ENCODE data around the genes PBLD and KIFBP.

- PRO-cap = no peak
These were observed 20.9 kb upstream of the JMJD1C start for GRCh38 chr10:63486565-63487158.

DNA sequence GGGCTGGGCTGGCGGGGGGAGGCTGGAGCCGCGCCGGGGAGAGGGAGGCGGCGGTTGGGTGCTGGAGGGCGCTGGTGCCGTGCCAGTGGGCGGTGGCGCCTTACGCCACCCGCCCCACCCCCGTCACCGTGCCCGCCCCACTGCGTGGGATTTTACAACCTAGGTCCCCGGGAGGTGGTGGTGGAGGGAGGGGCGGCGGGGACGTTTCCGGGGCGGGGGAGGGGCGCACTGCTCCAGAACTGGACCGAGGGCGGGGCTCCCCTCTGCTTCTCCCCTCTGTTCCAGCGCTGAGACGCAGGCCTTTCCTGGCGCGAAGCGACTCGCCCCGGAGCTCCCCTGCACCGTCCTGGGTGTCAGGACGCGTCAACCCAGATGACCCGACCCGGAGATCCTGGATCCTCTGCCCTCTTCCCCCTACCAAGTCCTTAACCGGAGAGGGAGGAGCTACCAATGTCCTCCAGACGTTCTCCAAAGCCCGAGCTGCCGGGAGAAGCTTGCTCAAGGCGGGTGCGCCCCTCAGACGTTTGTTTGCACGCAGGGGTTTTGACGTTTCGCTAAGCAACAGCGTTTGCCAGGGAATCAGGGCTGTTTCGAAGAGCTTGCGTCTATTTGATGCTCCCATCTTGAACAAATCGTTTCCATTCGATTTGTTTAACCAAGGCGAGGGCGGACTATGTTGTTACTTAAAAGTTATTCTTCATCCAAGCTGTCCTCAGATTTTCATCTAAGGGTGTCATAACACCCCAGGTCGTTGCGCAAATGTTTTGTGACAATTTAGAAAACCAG is 109.4 kb downstream of the REEP3 start:
- PRO-cap = bidirectional peak, plus-strand start at position 266 of the sequence, minus-strand start at position 393 of the sequence

DNA sequence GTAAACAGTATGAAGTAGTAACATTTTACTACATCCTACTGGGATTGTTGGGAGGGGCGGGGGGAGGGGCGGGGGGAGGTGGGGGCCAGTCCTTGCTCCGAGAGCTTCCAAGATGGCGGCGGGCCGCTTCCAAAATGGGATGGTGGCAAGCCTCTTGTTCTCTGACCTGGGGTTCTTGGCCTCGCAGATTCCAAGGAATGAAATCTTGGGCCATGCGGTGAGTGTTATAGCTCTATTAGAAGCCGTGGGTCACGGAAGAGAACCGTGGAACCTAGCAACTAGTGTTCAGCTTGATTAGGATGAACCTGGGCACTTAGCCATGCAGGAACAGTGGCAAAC is 143.3 kb downstream of the REEP3 start:
- PRO-cap = no peak

DNA sequence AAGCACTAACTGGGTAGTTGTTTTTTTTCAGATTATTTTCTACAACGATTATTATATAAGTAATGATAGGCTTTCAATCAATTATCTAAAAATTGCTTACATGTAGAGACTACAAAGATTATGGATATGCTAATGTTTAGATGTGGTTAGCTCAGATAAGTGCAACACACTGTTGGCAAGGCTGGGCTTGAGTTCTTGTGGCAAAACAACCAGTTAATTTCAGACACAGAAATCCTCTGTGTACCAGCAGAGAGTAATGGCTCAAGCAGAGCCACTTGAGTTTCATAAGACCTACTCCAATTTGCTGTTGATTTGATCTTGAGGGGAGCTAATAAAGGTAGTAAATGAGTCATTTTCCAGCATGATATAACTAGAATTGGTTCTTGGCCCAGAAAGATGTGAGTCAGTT is 185.9 kb downstream of the REEP3 start:
- PRO-cap = bidirectional peak, plus-strand start outside the sequence, minus-strand start at position 306 of the sequence

GRCh38 chr10:64041009-64041613 is 519.9 kb downstream of the REEP3 start:
- PRO-cap = no peak

GRCh38 chr10:64196911-64197340 is 675.7 kb downstream of the REEP3 start:
- PRO-cap = no peak

GRCh38 chr10:67828711-67829327 is 9.2 kb downstream of the DNAJC12 start:
- PRO-cap = no peak

DNA sequence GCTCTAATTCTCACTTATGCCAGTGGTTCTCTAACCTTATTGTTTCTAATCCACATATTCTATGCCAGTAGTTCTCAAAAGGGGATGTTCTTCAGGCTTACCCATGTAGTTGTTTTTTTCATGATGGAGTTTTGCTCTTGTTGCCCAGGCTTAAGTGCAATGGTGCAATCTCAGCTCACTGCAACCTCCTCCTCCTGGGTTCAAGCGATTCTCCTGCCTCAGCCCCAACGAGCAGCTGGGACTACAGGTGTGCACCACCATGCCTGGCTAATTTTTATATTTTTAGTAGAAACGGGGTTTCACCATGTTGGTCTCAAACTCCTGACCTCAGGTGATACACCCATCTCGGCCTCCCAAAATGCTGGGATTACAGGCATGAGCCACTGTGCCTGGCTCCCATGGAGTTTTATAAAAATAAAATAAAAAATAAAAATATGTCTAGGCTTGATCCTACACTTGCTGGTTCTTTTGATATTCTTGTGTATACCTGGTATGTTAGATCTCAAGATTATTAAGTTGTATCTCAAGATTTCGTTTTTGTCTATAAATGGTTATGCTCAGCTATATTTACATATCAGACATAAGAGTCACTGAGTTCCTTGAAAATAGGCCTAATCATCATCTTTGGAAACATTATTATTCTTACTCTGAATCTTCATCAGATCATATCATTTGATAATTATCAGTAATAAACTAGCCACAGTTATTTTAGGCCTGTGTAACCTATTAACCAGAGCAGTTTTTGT is 76.3 kb downstream of the HERC4 start:
- PRO-cap = no peak

DNA sequence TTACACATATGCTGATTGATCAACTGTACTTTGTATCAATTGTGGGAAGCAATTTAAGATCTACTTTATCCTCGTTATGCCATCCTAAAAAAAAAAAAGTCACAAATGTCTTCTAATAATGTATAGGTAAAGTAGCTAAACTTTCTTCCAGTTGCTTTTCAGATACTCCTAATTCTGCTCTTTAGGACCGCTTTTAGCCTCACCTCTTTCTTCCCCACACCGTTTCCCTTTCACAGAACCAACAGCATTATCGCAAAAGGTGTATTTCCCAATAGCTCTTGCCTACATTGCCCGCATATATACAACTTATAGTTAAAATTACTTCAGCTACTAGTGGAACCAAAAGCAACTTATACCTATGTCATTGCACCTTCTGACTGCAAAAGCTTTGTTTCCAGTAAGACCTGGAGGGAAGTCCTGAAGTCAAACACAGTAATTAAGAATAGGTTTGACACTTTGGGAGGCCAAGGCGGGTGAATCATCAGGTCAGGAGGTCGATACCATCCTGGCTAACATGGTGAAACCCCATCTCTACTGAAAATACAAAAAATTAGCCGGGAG is 14.2 kb downstream of the HERC4 start:
- PRO-cap = no peak

GRCh38 chr10:68087423-68088069 is 12.5 kb upstream of the HERC4 start:
- PRO-cap = no peak

DNA sequence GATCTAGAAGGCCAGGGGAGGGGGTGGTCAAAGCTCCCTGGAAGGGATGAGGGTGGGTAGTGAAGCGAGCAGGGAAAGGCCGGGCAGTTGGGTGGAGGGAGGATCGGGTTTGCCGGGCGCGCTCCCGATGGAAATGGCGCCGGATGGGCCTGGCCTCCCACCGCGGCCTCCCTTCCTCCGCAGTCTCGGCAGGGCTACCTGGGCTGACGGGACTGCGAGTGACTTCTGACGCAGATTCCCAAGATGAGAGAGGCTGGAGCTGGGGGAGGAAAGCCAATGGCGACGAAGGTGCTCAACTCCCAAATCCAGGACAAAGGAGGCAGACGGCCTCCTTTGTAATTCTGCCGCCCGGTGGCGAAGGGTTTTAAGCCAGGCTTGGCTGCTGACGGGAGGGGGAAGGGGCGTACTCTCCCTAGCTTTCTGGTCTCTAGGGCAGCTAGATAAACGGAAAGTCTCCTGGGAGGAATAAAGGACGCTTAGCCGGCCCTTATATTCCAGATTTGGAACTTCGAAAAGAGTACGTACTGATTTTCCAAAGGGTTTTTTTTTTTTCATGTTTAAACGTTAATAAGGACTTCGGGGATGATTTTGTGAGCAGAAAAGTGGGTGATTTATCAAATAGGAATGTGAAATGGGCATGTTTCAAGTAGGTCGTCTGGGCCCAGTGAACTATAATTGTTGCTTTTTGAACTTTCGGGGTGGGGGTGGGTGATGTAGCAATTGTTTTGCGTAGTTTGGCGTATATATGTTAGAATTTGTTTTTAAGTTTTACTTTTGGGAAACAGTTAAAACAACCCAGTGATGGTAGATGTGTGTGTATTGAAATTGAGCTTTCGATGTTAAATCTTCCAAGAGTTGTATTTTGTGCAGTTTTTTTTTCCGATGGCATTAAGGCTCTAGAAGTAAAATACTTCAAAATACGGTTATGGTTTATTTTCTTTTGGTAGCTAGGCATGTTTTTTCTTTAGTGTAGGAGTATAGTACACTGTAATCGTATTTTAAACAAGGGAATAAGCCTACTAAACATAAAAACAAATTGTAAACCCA is at the start of gene PBLD:
Gene PBLD (minus strand): TSS at position 343 of the 1,047 bp plus-strand sequence.
- PRO-cap = bidirectional peak, plus-strand start at position 182 of the sequence, minus-strand start at position 111 of the sequence; bidirectional peak, plus-strand start at position 443 of the sequence, minus-strand start at position 335 of the sequence; unidirectional peak, minus-strand start at position 502 of the sequence

- PRO-cap = no peak
These were observed 758 bp downstream of the TET1 start for GRCh38 chr10:68560936-68561253.

DNA sequence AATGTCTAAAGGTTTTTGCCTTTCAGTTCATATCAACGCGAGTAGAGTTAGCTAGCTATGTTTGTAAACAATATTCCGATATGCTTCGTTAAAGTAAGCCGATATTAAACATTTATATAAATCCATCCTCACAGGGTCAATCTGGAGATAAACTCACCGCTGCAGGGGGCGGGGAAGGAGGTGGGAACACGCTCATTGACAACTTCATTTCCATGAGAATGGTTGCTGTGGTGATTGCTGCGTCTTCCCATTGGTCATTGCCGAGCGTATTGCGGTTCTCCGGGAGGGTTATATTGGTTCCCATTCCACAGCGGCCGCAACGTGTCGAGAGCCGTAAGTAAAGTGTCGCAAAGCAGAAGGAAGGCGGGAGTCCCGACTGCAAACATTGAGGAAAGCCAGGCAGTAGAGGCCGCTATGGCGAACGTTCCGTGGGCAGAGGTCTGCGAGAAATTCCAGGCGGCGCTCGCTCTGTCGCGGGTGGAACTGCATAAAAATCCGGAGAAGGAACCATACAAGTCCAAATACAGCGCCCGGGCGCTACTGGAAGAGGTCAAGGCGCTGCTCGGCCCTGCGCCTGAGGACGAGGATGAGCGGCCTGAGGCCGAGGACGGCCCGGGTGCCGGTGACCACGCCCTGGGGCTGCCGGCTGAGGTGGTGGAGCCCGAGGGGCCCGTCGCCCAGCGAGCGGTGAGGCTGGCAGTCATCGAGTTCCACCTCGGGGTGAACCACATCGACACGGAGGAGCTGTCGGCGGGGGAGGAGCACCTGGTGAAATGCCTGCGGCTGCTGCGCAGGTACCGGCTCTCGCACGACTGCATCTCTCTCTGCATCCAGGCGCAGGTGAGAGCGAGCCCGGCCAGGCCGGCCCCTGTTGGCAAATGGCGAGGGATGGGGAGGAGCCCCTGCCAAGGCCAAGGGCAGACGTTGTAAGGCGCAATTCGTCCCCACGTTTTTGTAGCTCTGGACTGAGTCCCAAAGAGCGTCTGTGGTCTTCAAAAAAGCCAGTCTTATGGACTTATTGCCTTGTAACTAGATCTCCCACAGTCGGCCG is at the start of gene KIFBP:
Gene KIFBP (plus strand): TSS at position 385 of the 1,051 bp plus-strand sequence.
- PRO-cap = unidirectional peak, plus-strand start at position 385 of the sequence; unidirectional peak, minus-strand start at position 814 of the sequence

- PRO-cap = no peak
These were observed 13.4 kb downstream of the SRGN start for GRCh38 chr10:69101194-69101745.

DNA sequence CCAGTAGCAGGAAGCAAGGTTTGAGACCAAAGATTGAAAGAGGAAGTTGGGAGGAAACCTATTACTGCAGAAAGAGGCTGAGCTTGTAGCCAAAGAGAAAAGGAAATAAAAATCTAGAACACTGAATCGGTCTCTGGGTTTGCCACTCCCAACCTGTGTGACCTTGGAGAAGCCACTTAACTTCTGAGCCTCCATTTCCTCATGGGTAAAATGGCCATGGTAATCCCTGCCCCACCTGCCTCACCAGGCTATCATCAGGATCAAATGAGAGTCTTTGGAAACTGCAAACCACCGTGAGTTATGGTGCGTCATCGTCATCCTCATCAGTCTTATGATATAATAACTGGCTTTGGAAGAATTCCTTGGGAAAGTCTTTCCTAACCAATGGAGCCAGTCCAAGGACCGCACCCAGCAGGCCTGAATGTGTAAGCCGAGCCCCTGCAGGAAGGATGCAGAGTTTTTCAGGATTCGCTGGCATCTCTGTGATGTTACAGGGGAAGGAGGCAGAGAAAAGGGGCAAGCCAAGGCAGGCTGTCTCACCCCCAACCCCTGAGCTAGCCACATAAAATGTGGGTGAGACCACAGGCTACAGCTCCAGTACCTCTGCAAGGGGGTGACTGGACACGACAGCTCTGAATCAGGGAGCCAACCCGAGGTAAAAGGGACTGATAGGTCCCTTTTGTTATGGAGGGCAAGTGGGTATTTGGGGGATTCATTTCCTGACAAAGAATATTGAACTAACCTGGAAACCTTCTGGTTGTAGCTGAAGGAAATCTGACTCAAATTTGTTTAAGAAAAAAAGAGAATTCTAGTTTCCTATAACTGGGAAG is 30.7 kb downstream of the HK1 start:
- PRO-cap = no peak

GRCh38 chr10:69368830-69369764 is 47.6 kb downstream of the TACR2 start:
- PRO-cap = no peak

- PRO-cap = no peak
These were observed 5.2 kb upstream of the TACR2 start for GRCh38 chr10:69421747-69422539.

DNA sequence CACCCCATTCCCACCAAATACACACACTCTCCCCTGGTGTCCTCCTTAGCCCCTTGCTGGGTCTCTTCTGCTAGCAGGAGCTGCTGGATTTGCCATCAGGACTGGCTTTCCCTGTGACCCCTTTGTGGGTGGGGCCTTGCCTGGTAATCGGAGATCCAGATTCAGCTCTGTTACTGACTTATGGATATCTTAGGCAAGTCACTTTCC is 1.5 kb downstream of the TSPAN15 start:
- PRO-cap = no peak

- PRO-cap = unidirectional peak, minus-strand start at chr10:69458818
These were observed 7.3 kb downstream of the TSPAN15 start for GRCh38 chr10:69458302-69459133.

DNA sequence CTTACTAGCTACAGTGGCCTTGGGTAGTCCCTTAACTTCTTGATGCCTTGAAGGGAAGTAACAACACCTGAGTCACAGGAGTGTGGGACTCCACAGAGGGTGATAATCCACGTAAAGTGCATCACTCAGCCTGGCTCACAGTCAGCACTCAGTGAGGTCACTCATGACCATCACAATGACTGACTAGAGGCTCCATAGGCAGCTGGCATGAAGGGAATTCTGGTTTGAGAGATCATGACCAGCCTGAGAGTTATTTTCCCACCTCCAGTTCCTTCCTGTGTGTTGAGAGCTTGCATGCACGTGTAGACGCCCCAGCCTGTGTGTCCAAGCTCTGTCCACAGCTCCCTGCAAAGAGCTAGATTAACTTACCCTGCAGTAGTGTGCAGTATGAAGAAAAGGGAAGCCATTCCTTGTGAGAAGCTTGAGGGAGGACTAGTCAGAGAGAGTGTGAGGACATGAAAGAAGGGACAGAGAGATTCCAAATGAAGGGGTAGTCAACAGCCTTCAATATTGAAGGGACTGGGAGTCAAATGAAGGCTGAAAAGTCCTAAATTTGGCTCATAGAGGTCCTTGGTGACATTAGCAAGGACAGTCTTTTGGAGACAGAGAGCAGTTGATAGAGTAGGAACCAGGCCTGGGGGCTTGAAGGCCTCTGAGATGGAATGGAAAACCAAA is 34.6 kb downstream of the NEUROG3 start:
- PRO-cap = no peak